Parietal lobe (tissue), 2 donors: Measurements from ENCODE around the gene TMEM39A.

DNA sequence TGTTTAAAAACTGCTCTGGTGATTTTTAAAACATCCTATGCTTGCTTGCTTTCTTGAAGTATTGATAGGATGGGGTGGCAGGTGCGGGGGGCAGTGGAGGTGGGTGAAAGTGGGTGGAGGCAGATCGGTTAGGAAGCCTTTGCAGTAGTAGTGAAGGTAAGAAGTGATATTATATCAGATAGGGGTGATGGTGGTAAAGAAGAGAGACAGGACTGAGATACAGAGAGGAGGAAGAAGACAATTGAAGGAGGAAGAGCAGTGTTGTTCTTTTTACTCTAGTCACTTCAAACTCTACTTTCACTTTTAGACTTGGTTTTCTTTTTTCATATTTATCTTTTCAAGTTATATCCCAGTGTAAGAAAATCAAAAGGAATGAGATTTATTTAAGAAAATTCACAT, 11.0 kb downstream of the ZNF80 start:
- RAMPAGE, long total RNA: no peak

GRCh38 chr3:114315878-114316706, 22.3 kb downstream of the TIGIT start:
- RAMPAGE, long total RNA: no peak

DNA sequence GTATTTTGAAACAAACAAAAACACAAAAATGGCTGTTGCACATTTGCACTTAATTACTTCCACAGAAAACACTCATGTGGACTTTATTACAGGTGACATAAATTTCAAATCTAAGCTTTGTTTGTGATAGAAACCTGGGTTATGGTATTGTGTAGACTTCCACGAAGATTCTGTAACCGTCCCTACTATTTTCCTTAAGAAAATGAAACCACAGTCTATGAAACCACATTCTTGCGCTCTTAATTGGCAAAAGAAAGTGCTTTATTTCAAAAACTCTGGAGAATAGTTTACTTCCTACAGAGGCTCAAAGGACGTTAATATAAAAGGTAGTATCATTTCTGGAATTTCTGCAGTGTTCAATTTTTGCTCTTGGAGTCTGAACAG, 123.4 kb downstream of the TIGIT start:
- RAMPAGE, long total RNA: no peak

- RAMPAGE, long total RNA: no peak
These were observed 134.2 kb downstream of the TIGIT start for GRCh38 chr3:114427868-114428578.

DNA sequence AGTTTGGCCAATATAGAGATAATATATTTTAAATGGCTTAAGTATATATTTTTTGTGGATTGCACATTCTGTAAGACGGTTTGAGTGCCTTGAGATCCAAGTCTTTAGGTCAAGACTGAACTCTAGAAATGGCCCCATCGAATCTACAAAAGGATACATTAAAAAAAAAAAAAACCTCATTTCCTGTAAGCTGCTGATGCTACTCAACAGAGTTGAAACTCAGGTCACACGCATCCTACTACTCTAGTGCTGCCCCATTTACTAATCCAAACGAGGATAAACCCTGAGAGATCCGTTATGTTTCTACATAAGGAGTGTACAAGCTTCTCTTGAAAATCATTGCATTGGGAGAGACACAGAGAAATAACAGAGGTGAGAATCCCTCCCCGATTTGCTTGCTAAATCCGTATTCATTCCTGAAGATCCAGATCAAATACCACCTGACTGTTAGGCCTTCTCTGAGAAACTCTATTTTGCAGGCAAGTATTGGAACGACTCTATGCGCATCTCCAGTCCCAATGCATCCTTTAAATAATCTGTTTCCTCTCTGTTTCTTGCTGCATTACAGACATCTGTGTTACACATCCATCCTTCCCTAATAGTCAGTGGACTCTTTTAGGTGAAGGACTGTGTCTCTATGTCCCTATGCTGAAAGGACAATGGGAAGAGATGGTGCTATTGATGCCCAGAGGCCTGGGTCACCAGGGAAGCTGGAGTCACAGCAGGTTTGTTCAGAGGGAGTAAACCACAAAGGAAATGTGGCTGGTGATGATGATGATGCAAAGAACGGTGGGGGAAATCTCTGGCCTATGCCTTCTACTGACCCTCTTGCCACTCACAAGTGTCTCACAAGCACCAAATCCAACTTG, 187.5 kb downstream of the TIGIT start:
- RAMPAGE, long total RNA: no peak

DNA sequence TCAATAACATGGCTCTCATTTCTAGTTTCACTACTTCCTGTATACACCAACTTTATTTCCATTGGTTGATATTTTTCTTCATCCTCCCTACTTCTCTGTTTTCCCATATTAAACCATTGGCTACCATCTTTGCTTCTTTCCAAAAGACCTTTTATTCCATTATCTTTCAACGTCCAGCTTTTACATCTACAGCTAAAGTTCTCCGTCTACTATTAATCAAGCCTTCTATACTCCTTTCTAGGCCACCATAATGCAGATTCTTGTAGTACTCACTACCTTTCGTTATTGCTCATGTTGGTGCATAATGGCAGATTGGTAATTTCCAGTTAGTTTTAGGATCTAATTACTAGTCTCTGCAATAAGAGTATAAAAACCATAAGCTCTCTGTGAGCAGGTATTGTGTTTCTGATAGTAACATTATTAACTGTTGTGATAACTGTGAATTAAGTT, 318.2 kb downstream of the TIGIT start:
- RAMPAGE, long total RNA: no peak

GRCh38 chr3:114847423-114848291, 299.4 kb downstream of the ZBTB20 start:
- RAMPAGE, long total RNA: no peak

- RAMPAGE, long total RNA: no peak
These were observed 78.2 kb downstream of the ZBTB20 start for GRCh38 chr3:115068848-115069276.

- RAMPAGE, long total RNA: no peak
These were observed 851 bp upstream of the ZBTB20 start for GRCh38 chr3:115147750-115148528.

DNA sequence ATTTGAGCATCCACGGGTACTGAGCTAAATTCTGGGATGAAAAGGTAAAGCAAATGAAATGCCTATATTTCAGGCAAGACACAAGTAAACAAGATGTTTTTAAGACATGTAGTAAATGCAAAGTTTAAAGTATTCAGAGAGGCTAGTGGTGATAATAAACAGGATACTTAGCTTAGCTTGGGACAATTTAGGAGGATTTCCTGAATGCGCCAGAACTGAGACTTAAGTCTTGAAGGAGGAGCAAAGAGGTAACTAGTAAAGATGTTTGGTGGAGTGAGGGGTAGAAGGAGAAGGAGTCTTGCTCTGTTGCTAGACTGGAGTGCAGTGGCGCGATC, 11.0 kb downstream of the LSAMP start:
- RAMPAGE, long total RNA: no peak

DNA sequence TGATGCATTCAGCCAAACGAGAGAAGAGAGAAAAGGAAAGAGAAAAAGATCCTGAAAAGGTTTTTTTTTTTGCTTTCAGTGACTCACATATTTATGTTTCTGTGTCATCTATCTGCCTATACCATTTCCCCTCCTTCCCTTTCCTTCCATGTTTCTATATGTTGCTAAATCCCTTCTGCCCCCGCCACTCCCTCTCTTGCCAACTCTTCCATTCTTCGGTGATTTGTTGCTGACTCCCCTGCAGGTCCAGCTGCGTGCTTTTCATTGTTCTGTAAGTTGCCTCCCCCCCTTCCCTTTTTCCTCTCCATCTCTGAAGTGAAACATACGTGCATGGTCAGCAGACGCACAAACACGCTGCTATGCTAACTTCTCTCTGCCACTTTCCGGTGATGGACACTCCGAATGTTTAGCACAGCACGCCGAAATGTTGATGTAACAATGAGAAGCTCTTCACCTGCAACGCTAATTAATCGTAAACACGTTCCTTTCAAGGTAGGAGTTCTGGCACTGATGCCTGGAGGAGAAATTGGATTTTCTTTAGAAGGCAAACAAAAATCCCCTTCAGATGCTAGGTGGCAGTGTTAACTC, 418.8 kb upstream of the LSAMP start:
- RAMPAGE, long total RNA: no peak

DNA sequence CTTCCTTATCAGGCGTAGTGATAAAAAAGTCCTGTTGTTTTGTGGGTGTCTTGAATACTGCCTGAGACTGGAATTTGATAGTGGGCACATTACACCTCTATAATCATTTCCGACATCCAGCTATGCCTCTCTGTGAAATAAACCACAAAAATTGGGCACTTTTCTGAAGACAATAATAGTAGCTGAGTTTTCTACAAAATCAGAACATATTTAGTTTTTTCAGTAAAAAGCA, 1059.8 kb upstream of the LSAMP start:
- RAMPAGE, long total RNA: no peak

DNA sequence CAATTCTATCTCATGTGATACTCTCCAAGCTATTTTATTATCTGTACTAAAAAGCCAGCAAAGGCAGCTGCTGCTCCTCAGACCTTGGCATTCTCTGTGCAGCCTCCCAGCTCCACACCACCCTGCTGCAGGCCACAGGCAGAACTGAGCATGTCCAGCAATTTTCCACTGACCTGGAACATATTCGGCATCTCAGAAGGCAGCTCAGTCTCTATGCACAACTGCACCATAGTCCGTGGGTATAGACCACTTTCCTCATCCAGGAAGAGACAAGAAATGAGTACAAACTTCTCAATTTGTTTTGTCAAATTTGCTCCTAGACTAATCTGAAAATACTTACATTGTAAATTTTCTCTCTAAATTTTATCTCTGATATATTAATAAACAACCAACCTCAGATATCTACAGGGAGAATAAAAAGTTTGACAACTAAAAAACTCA, 1161.3 kb downstream of the IGSF11 start:
- RAMPAGE, long total RNA: no peak

GRCh38 chr3:118804675-118805046, 230.0 kb downstream of the IGSF11 start:
- RAMPAGE, long total RNA: no peak

GRCh38 chr3:118933088-118933656, 101.5 kb downstream of the IGSF11 start:
- RAMPAGE, long total RNA: no peak

- RAMPAGE, long total RNA: no peak
These were observed 92.0 kb downstream of the IGSF11 start for GRCh38 chr3:118942516-118943264.

DNA sequence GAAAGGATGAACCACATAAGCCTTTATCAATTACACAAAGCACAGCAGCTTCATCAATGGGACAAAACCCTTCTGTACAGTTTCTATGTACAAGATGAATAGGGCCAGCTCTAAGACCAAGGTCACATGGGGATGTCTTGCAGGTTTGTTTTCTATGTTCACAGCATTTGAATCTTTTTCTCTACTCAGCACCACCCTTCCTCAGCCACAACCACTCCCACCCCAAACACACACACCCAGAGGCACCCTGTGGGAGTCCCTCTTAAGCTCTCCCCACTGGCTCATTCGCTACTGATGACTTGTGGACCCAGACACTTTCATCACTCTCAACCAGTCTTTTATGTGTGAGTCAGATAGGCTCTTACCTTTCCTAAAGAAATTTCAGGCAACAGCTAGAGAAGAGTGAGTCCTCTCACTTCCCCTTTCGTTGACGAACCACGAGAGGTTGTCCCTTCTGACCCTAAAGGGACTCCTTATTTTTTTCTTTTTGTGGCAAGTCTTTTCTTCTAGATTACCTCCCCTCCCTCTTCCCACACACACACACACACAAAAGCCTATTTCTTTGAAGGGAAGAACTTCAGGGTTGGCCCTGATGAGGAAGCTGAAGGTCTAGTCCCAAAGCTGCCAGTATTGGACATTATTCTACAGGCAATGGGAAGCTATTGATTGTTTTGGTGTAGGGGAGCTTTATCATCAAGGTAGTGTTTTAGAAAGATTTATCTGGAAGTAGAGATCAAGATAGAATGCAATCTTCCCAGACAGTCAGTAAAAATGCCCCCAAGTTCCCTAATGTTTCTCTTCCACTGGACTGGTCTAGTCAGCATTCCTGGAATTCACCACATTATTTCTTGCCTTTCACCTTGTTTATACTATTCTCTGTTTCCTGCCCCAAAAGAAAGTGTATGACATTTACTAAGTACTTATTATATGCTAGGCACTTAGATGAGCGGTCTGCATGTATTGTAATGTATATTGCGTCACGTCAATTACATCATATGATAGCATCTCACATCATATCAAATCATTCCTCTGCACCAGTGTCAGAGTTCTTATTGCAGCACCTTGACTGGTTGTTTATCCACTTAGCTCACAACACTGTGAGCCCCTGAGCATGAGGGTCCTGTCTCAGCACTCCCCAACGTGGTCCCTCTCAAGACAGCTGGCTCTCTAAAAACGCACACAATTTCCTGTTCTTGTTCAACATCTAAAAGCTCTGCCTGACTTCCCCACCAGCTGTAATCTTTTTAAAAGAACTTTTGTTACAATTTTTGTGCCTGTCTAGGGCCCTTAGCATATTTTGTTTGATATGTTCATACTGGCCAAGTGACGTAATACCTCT, 58.4 kb downstream of the ARHGAP31 start:
- RAMPAGE, long total RNA: no peak

DNA sequence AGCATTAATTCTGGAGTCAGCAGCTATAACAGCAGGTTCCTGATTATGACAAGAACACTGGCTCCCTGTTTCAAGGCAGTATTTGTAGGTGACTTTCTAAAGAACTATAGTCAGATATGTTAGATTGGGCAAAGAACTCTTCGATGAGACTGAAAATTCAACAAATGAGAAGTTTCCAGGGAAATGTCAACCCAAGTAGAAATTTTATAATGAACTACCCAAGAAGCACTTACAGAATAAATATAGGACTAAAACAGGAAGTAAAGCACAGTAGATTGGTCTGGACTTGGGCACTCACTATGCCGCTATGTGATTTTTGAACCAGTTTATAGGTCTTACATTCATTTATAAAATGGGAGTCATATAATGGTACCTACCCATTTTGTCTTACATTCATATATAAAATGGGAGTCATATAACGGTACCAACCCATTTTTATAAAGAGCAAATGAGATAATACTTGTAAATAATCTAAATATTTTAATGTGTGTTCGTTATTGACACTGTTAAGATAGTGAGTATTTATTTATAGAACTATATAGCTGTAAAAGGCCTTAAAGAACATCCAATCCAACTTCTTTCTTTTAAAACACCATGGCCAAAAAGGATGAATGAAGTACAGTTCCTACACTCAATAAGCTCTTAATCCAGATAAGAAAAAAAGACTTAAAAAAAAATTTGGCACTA, 7.6 kb downstream of the TMEM39A start:
- RAMPAGE, long total RNA: no peak

DNA sequence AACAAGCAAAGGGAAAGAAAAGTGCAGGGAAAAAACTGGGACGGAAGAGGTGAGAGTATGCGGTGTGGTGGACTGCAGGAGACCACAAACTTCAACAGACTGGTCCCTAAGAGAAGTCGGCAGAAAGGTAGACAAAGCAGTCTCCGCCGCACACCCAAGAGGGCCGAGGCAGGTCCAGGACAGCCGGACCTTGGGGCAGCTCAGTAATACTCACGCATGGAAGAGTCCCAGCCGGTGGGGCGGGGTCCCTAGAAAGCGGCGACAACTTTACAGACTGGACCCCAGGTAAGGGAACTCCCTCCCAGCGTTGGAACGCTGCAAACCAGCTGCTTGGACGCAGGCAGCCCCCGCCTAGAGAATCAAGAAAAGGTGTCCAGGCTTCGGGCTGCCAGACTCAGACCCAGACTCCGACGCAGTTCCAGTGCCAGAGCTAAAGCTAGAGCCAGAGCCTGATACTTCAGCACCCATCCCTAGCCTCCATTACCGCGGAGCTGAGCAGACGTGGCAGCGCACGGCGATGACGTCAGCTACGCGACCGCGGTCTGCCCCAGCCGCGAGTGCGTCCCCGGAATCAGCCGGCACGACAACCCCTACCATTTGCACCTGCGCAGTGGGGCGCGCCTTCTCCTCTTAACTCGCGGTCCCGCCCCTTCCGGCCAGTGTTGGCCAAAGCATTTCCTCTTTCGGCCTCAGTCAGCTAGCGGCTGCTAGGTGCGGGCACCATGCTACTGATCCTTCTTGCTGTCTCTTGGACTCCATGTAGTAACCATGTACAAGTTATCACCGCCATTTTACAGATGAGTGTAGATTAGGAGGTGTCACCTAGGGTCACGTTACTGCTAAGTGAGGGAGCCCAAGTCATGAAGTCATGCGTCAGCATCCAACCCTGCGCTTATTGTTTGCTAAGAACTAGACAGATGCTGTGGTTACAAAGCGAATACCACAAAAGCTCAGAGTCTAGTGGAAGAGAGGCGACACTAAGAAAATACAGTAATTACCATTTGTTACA, at the start of gene TMEM39A:
TMEM39A (minus strand) TSS at position 494 of the 1,009 bp plus-strand sequence.
- RAMPAGE, long total RNA: no peak

GRCh38 chr3:119555037-119555825, 4.2 kb downstream of the CD80 start:
- RAMPAGE, long total RNA: no peak